Thoracic aorta (tissue), 1 donor: ENCODE measurements around the gene RPP25.

- RAMPAGE, long total RNA = no peak
Measured at GRCh38 chr15:74789318-74789862, 7.5 kb downstream of the CSK start.

DNA sequence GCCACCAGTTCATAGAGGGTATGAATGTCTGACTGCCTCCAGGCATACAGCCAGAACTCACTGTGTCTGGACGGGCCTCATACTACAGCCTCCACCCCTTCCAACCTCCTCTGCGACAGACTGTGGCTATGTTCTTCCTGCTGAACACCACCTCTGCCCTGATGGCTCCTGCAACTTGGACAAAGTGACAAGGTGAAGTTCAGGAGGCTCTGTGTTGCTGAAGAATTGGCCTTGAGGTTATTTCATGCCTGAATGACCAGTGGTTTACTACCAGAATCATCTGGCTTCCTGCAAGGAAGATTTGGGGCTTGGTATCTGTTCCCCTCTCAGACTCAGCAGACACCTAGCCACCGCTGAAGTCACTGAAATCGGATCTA lies 14.1 kb upstream of the ULK3 start:
- RAMPAGE, long total RNA = no peak

- RAMPAGE, long total RNA = start-site peak on the minus strand at chr15:74957400-74957434, 10 reads
Measured at GRCh38 chr15:74956706-74957808, at the start of gene RPP25. RPP25 (minus strand) TSS chr15:74956772.

DNA sequence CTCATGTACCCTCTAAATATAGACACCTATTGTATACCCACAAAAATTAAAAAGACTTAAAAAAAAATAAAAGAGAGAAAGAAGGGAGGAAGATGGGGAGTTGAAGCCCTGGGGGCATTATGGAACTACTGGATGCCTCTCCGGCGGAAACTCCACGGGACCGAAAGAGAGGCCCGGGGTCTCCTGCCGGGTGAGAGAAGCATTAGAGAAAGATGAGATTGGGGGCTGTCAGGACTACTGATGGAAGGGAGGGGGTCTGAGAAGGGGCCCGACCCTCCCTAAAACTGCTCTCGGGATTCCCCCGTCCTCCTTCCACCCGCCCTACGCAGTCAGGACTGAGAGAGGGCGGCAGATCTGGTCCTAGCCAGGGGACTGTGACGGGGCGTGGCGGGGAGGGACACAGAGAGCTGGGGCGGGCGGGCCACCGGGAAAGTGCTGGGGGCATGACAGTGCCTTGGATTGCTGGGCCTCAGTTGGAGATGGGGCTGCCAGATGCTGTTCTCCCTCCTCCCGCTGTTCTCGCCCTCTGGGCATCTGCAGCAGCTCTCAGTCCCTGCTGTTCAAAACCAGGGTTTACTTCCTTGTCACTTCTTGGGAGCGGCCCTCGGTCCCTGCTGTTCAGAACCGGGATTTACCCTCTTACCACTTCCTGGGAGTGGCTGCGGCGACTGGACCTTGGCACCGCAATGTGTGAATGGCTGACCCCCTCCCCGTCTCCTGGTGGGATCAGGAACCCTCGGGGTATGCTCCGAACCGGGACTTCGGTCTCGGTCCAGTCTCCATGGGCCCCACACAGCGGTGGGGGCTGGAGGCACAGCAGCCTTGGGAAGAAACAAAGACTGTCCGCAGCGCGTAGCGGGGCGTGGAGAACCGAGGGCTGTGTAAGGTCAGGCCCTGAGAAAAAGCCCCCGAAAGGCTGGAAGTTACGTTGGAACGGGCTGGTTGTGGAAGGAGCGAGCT lies 1.8 kb upstream of the RPP25 start:
- RAMPAGE, long total RNA = no peak

- RAMPAGE, long total RNA = no peak
Measured at GRCh38 chr15:75029176-75030191, 6.1 kb downstream of the PPCDC start.

DNA sequence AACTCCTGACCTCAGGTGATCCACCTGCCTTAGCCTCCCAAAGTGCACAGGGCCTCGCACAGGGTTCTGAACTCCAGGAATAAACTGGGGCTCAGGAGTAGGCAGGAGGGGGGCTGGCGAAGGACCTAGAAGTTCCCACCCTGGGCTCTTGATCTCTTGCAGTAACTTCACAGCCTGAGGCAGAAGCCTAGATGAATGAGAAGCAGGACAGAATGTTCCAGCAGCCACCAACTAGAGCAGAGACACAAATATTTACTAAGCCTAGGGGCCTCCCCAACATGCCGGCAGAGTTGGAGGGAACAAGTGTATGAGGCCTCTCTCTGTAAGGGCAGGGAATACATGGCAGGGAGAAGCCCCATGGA lies 25.3 kb upstream of the C15orf39 start:
- RAMPAGE, long total RNA = no peak

GRCh38 chr15:75177804-75178054 lies 24.0 kb upstream of the C15orf39 start:
- RAMPAGE, long total RNA = no peak

- RAMPAGE, long total RNA = no peak
Measured at GRCh38 chr15:75195489-75195826, 6.2 kb upstream of the C15orf39 start.

DNA sequence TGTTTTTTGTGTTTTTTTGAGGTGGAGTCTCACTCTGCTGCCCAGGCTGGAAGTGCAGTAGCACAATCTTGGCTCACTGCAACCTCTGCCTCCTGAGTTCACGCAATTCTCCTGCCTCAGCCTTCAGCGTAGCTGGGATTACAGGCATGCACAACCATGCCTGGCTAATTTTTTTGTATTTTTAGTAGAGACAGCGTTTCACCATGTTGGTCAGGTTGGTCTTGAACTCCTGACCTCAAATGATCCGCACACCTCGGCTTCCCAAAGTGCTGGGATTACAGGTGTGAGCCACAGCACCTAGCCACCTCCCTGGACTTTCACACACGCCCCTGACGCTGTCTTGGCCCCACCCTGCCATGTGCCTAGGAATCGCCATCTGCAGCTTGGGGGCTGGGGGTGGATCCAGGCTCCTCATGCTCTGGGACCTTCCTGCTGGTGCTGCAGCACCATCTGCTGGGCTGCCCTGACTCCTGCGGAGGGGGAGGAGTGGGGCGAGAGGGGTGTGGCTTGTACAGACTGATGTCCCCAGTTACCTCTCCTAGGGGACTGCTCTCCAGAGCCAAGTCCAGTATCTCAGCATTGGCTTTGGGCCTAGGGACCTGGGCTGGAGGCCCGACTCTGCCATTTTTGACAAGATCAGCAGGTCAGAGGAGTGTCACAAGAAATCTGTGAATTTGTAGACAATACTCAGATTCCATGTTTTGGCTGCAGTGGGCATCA lies 3.0 kb downstream of the C15orf39 start:
- RAMPAGE, long total RNA = no peak

GRCh38 chr15:75212659-75213563 lies 11.2 kb downstream of the C15orf39 start:
- RAMPAGE, long total RNA = no peak

GRCh38 chr15:75352441-75353121 lies 5.7 kb downstream of the NEIL1 start:
- RAMPAGE, long total RNA = no peak

- RAMPAGE, long total RNA = no peak
Measured at GRCh38 chr15:75353994-75354834, 7.4 kb downstream of the NEIL1 start.

- RAMPAGE, long total RNA = no peak
Measured at GRCh38 chr15:75386076-75386399, 17.6 kb upstream of the MAN2C1 start.

DNA sequence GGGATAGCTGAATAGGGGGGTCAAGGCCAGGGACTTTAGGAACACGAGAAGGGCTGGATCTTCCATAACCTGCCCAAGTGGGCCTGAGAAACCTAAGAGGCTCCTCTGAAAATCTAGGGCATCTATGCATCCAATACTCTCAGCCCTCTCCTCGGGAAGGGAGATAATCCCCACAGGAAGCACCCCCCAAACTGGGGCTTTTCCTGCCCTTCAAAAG lies 1.1 kb downstream of the PTPN9 start:
- RAMPAGE, long total RNA = no peak

- RAMPAGE, long total RNA = no peak
Measured at GRCh38 chr15:75626200-75626670, 710 bp upstream of the SNUPN start.

GRCh38 chr15:75693535-75693937 lies 19.1 kb downstream of the CSPG4 start:
- RAMPAGE, long total RNA = no peak

GRCh38 chr15:75700225-75700866 lies 12.3 kb downstream of the CSPG4 start:
- RAMPAGE, long total RNA = no peak

DNA sequence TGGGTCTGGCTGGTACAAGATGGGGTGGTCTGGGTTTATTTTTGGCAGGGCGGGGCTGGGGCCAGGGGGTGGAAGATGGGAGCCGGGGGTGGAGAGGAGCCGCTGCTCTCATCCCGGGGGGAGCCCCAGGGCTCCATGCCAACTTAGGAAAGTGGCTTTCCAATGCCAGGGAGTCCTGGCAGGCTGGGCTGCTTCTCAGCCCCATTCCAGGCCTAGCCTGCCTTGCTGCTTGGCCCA lies 8.8 kb downstream of the CSPG4 start:
- RAMPAGE, long total RNA = no peak

- RAMPAGE, long total RNA = no peak
Measured at GRCh38 chr15:75817153-75817739, 26.0 kb upstream of the UBE2Q2 start.

DNA sequence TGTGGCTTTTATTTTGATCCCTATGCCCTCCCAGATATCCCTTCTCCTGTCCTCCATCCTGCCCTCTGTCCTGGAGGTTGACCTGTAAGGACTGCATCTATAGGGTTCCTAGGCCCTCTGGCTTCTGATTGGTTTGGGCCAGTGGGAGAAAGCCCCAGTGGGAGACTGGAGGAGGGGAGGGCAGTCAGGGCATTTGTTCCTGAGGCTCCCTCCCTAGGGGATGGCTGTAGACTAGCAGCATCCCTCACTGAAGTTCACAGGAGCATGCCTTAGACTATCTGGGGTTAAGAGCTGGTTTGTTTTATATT lies 19.0 kb upstream of the UBE2Q2 start:
- RAMPAGE, long total RNA = no peak